OCI-LY7 (cell line): ENCODE measurements around a stretch of chr5.

- PRO-cap, result no peak
- RAMPAGE, long total RNA, result no peak
Observed at GRCh38 chr5:90227567-90228048, 181.9 kb downstream of the CETN3 start.

GRCh38 chr5:90516677-90518116 is 12.2 kb downstream of the LYSMD3 start:
- PRO-cap, result no peak
- RAMPAGE, long total RNA, result no peak

DNA sequence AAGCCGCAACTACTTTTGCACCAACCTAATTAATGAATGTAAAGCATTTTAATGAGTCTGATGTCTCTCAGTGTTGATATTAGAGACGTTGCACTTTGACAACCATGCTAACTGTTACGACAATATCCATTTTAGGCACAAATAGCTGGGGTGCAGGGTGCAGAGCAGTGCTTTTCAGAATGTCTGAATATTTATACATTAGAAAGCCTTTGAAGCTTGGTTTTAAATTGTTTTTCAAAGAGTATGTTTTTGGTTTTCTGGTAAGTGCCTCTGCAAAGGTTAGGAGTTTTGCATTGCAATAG is 1.0 kb upstream of the LYSMD3 start:
- PRO-cap, result no peak
- RAMPAGE, long total RNA, result no peak

GRCh38 chr5:90642836-90643350 is 84.3 kb downstream of the ADGRV1 start:
- PRO-cap, result no peak
- RAMPAGE, long total RNA, result no peak

GRCh38 chr5:91121603-91121930 is 261.6 kb downstream of the ARRDC3 start:
- PRO-cap, result no peak
- RAMPAGE, long total RNA, result no peak

DNA sequence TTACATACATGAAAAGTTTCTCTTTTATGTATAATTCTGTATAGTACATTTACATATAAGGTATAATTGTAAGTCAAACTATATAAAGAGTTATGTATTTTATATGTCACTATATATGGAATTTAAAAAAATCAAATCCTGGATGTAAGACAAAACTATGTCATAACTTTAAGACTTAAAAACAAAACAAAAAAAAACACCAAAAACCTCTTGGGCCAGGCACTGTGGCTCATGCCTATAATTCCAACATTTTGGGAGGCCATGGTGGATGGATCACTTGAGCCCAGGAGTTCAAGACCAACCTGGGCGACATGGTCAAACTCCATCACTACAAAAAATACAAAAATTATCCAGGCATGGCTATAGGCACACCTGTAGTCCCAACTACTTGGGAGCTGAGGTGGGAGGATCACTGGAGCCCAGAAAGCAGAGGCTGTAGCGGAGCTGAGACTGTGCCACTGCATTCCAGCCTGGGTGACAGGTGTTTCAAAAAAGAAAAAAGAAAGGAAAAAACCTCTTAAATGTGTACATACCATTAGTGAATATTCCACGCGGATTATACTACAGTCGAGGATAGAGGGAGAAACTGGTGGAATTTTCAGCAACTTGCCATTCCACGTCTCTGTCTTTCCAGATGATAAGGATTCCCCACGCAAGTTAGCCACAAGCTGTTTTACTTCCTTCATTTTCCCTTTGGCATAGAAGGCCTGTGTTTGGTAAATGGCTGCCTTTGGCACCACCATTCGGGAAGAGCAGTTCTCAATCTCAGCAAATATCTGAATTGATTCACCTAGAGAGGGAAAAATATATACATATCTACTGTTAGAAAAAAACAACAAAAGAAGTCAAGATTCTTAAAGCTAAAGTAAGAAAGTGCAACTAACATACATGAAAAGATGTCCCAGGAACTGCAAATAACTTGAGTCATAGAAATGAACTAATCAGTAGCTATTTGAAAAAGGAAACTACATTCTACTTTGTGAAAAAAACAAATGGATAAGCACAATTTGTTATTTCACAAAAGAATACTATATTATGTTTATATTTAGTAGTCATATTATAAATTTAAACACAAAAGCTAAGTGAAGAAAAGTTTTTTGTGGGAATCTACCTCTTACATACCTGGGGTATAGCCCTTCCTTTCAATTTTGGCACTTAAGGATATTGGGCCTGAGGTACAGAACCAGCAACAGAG is 8.3 kb downstream of the ARRDC3 start:
- PRO-cap, result no peak
- RAMPAGE, long total RNA, result no peak

DNA sequence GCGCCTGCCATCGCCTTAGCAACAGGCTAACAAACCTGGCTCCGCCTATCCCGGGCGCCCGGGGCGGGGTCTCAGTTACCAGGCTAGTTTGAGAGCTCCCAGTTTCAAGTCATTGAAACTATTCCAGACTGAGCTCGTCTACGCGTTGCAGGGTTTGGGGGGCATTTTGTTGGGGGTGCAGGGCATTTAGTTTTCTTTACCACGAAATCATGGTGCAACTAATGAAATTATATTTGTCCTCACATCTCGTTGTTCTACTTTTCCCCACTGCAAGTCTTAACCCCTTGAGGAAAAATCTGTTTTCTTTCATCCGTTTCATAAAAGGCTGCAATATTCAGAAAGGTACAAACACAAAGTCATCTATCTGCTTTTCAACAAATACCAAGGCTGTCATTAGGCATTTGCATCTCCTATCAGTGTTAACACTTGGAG is 2.1 kb downstream of the ARRDC3 start:
- PRO-cap, result bidirectional peak, plus-strand start at position 112 of the sequence, minus-strand start outside the sequence
- RAMPAGE, long total RNA, result no peak

GRCh38 chr5:91403618-91403843 is 20.4 kb upstream of the ARRDC3 start:
- PRO-cap, result no peak
- RAMPAGE, long total RNA, result no peak

GRCh38 chr5:91436087-91436614 is 53.0 kb upstream of the ARRDC3 start:
- PRO-cap, result no peak
- RAMPAGE, long total RNA, result no peak

GRCh38 chr5:91469743-91470244 is 86.7 kb upstream of the ARRDC3 start:
- PRO-cap, result no peak
- RAMPAGE, long total RNA, result no peak

- PRO-cap, result no peak
- RAMPAGE, long total RNA, result no peak
Observed at GRCh38 chr5:93578920-93579400, 4.1 kb upstream of the NR2F1 start.

DNA sequence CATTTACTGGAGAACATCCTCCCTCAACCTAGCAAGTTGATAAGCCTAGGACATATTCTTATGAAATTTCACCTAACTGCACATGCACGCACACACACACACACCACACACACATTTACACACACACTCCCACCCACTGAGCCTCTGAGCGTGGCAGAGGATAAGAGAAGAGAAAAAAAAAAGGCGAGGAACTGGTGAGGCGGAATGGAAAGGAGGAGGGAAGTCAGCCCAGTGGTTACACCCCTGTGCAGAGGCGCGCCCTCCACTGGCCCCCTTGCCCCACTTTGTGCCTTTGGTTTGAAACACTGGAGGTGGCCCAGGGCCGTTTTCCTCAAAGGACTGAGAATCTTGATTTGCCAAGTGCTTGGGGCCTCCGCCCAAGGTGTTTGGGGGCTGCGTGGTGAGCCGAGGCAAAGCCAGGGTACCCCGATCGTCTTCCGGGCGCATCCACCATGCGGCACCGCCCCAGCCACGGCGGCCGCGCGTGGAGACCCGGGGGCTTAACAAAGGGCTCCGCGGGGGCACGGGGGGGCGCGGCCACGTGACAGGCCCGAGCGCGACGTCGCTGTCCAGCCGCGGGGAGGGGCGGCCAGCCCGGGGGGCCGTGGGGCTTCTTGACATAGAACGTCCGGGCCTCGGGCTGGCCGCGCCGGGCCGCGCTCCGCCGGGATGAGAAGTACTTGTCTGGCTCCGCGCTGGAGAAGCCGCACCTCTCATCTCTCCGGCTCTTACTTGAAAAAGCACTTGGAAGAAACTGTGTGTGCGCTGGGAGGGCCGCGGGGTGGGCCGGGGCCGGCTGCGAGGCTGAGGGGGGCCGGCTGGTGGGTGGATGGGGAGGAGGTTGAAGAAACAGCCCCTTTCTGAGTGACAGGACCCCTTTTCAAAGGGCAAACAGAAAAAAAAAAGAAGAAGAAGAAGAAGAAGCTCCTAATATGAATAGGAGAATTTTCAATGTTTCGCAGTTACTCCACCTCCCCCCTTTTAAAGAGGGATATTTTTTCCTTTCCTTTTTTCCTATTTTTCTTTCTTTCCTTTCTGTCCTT is 21.0 kb downstream of the NR2F1 start:
- PRO-cap, result no peak
- RAMPAGE, long total RNA, result no peak

GRCh38 chr5:93775486-93775932 is 34.1 kb upstream of the POU5F2 start:
- PRO-cap, result no peak
- RAMPAGE, long total RNA, result no peak

- PRO-cap, result no peak
- RAMPAGE, long total RNA, result no peak
Observed at GRCh38 chr5:94095497-94096273, 15.8 kb downstream of the FAM172A start.

DNA sequence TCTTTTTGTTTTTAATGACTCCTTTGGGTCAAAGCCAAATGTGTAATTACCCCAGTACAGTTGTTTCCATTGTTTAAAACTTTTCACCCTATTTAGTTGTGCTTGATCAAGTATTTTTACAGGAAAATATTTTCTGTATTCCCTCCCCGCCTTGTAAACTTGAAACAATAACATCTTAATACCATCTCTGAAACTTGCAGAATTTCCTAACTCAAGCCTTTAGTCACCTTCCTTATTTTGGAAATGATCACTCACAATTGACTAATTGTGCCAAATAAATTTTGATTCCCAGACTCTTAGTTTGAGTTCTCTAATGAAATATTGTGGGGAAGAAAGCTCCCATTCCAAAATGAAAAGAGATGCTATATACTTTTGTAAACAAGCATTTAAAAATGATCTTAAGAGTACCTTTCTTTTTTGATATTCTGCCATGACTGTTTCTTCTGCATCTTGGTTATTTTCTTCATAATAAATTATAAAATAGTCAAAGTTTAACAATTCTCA is 208.0 kb downstream of the MCTP1 start:
- PRO-cap, result no peak
- RAMPAGE, long total RNA, result no peak

DNA sequence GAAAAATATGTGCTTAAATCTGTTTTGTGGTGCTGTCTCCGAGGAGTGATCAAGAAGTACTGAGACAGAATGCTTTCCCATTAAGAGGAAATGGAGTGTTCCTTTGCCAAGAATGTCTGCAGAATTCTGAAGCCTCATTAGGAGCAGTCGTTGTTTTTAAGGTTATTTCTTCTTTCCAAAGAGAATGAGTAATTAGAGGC is 131.3 kb downstream of the MCTP1 start:
- PRO-cap, result no peak
- RAMPAGE, long total RNA, result no peak

- PRO-cap, result no peak
- RAMPAGE, long total RNA, result no peak
Observed at GRCh38 chr5:95284010-95284831, 673 bp downstream of the MCTP1 start.

- PRO-cap, result no peak
- RAMPAGE, long total RNA, result no peak
Observed at GRCh38 chr5:95560144-95560447, 5.2 kb downstream of the ARSK start.

DNA sequence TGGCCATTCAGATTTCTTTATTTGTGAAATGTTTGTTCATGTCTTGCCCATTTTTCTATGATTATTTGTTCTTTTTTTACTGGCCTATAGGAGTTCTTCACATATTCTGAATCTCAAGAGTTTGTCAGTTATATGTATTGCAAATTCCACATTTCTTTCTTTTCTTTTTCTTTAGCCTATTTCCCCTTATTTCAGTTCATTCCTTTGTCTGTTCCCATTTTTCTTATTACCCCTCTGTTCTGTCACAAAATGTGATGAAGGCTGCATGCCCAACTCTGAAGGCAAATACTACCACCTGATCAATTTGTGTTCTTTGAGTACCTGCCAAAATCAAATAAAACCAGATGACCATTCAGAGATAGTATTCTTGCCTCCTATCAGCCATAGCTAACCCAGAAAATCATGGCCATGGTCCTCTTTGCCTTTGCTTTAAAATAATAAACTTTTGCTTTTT is 3.2 kb downstream of the RFESD start:
- PRO-cap, result no peak
- RAMPAGE, long total RNA, result no peak

- PRO-cap, result no peak
- RAMPAGE, long total RNA, result no peak
Observed at GRCh38 chr5:95729212-95729969, 1.7 kb upstream of the RHOBTB3 start.